ENCODE measurements around a stretch of chr3.

DNA sequence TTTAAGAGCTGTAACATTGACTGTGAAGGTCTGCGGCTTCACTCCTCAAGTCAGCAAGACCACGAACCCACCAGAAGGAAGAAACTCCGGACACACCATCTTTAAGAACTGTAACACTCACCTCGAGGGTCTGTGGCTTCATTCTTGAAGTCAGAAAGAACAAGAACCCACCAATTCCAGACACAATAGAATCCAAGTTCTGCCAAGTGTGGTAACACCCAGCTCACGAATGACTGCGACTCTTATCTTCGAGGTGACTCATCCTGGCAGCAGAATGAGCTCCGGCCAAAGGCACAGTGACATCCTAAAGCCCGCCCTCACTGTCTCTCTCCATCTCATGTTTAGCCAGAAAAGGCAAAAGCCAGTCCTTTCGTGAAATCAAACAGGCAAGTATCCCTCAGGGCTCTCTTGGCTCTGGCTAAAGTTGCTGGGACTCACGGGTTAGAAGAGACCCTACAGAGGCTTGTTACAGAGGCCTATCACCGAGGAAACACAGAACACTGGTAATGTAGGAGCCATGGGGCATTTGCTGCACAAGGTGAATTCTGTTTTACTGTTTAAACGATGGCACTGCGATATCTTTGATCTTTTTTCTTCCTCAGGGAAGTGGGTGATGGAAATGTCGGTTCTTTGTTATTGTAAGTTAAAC is 155.4 kb downstream of the FAM43A start:
- PRO-cap, result bidirectional peak, plus-strand start at position 377 of the sequence, minus-strand start at position 231 of the sequence

- PRO-cap, result no peak
These were observed 167.4 kb downstream of the FAM43A start for GRCh38 chr3:194852819-194853686.

- PRO-cap, result bidirectional peak, plus-strand start at chr3:194877906, minus-strand start at chr3:194877887
These were observed 192.1 kb downstream of the FAM43A start for GRCh38 chr3:194877752-194878164.

DNA sequence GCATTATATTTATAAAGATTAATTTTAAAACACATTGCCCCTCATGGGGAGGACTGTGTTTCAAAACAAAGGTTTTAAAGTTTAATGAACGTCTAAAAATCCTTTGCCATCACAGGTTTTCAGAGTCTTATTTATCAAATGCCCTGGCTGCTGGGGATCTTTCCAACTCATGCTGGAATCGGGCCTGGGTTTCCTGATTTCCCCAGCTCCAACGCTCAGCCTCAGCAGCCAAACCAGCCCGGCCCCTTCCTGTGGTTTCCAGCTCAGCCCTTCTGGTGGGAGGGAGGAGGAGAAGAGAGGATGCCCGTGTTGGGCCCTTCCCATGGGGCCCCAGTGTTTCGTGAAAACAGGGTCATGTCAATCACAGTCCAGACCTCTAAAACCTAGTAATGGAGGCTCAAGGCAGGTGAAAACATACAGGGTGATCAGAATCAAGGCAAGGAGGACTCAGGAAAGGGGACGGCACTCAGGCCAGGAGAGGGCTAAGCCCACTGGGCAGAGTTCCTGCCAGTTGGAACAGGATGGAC is 194.3 kb downstream of the FAM43A start:
- PRO-cap, result bidirectional peak, plus-strand start at position 333 of the sequence, minus-strand start at position 171 of the sequence

DNA sequence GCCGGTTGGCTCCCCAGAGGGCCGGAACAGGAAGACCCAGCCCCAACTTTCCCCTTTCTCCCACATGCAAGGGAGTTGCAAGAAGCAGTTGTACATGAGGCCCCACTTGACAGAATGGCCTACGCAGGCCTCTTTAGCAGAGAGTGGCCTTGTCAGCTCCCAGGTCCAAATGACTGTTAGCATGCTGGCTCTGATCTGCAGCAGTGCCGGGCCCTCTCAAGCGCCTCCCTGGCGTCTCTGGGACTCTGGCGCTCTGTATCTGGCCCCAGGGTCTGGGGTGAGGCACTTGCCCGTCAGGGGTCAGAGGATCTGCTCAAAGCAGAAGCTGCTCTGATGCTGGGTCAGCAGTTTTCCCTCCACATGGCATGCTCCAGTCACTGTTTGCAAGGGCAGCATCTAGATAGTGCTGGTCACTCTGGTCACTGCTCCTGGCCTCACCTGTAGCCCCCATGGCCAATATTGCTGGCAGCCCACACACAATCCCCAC is 254.4 kb downstream of the FAM43A start:
- PRO-cap, result no peak

GRCh38 chr3:195005295-195005619 is 265.7 kb downstream of the XXYLT1 start:
- PRO-cap, result unidirectional peak, plus-strand start at chr3:195005516

- PRO-cap, result no peak
These were observed 97.2 kb downstream of the XXYLT1 start for GRCh38 chr3:195173698-195174142.

DNA sequence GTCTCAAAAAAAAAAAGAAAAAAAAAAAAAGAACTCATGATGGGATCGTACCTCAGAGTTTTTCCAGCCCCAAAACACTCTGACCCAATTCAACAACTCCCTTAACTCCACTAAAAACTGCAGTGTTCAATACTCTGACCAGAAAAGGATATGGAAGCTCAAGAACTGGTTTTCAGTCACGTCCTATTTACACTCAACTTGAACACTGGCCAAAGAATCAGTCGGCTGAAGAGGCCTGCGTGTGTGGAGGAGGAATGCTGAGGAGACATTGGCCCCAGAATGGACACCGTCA is 91.7 kb downstream of the XXYLT1 start:
- PRO-cap, result no peak

DNA sequence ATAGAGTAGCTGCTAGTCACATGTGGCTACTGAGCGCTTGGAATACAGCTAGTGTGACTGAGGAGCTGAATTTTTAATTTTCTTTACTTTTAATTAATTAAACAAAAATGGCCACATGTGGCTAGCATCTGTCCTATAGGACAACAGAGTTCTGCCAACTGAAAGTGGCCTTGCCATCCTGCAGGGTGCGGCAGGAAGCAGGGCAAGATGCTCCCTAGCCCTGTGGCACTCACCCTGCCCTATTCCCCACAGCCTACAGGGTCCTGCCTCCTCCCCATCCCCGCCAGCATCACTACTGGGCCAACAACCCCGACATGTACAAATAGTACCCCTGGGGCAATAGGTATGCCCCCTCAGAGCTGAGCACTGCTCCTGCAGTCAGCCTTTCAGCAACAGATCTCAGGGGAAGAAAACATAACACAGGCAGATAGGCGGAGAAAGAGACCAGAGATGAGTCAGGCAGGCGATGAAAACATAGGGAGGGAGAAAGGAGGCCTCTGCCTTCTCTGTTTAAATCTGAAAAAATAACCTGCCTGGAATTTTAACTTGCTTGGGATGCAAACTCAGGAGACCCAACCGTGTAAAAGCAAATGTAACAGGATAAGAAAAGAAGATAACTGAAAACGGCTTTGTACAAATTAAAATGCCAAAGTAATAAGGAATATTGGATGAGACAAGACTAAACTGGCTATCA is 74.7 kb downstream of the XXYLT1 start:
- PRO-cap, result no peak

DNA sequence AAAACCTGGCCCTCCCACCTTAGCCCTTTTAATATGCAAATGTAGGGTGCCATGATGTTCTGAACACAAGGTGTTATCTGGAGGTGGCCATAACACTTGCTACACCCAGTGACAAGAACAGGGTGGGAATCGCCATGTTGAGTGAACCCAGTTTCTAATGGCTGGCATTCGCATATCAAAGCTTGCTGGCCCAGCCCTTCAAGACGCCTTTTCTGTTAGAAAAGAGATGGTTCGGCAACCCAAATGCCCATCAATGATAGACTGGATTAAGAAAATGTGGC is 28.3 kb downstream of the XXYLT1 start:
- PRO-cap, result no peak

GRCh38 chr3:195260551-195261106 is 10.3 kb downstream of the XXYLT1 start:
- PRO-cap, result no peak

- PRO-cap, result no peak
These were observed 44.0 kb upstream of the XXYLT1 start for GRCh38 chr3:195314917-195315451.

DNA sequence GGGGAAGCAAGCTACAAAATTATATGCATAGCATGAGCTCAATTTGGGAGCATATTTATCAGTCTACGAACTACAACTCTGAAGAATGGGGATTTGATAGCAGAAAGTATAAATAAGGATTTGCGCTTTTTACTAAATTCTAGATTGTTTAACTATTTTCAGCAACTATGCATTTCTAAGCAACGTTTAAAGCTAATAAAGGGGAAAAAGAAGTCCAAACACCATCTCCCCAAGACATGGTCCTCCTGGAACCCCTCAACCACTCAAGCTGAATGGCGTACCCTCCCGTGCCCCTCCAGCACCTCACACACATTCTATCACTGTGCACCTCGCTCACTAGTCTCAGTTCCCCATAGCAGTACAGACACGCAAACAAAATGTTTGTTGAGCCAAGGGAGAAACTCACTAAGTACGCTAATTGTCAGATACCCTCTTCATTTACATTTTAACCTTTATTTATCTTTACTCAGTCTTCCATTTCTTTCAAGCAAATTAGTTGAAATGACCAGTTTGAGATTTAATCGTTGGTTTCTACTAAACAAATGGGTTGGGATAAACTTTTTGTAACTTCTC is 48.8 kb downstream of the ACAP2 start:
- PRO-cap, result no peak

DNA sequence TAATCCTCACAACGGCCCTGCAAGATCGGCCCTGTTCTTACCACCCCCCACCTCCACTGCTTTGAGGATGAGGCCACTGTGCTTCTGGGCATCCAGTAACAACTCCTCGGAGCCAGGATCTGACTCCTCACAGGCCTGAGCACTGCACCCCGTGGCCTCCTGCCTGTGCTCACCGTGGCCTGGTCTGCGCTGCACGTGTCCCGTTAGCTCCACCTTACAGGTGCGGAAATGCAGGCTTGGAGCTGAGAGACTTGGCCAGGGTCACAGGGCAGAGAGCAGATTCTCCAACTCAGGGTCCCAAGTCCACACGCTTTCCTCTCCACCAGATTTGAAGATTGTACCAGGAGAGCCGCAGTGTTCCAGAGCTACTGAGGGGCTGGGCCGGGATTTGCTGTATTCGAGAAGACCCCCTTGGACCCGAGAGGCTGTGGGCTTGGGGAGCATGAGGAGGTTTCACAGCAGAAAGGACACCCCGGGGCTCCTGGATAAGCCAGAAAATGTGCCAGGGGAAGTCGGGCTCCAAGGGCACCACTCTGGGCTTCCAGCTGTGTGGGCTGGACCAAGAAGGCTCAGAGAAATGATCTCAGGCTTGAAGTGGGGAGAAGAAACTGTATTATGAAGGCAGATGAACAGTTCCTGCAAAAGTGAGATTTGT is 32.5 kb upstream of the APOD start:
- PRO-cap, result no peak

DNA sequence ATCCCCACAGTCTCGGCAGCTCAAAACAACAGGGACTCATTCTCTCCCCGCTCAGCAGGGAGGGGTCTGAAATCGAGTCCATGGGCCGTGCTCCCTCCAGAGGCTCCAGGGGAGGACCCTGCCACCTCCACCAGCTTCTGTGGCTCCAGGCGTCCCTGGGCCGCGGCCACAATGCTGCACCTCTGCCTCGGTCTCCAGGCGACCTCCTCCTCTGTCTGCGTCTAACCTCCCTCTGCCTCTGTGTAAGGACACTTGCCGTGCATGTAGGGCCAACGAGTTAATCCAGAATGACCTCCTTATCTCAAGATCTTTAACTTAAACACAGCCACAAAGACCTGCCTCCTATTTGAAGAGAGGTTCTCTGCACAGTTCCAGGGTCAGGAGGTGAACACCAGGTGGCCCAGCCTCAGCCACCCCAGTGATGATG is 46.6 kb upstream of the APOD start:
- PRO-cap, result no peak

- PRO-cap, result no peak
These were observed 51.6 kb upstream of the MUC20 start for GRCh38 chr3:195668986-195669722.

- PRO-cap, result no peak
These were observed 33.4 kb upstream of the MUC20 start for GRCh38 chr3:195687204-195687964.

- PRO-cap, result no peak
These were observed 22.9 kb upstream of the MUC20 start for GRCh38 chr3:195697682-195698525.

- PRO-cap, result unidirectional peak, minus-strand start at chr3:195803411; unidirectional peak, minus-strand start at chr3:195803487
These were observed 8.4 kb downstream of the MUC4 start for GRCh38 chr3:195803233-195803796.

GRCh38 chr3:195828340-195828626 is 16.6 kb upstream of the MUC4 start:
- PRO-cap, result no peak

Measured in cardiac septum (tissue), 1 donor.